Monocyte (primary cell): ENCODE measurements around a stretch of chr11.

- PRO-cap, 2 experiments = peak in 2 of 2 experiments; most common minus-strand start chr11:64891001 (in 1)
Measured at GRCh38 chr11:64890939-64892106, 12.9 kb upstream of the EHD1 start.

GRCh38 chr11:64910898-64911457 is 6.0 kb downstream of the ATG2A start:
- PRO-cap, 2 experiments = no peak in any of the 2 experiments

DNA sequence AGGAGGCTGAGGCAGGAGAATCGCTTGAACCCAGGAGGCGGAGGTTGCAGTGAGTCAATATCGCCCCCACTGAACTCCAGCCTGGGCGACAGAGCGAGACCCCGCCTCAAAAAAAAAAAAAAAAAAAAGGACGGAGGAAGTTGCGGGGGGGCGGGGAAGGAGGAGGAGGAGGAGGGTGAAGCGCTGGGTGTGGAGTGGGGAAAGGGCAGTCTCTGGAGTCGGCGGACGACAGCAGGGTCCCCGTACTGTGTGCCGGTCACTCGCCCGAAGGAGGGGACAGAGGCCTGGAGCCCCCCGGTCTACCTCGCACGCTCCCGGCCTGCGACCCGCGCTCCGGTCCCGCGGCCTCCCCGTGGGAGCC is 608 bp downstream of the MAJIN start:
- PRO-cap, 2 experiments = no peak in any of the 2 experiments

DNA sequence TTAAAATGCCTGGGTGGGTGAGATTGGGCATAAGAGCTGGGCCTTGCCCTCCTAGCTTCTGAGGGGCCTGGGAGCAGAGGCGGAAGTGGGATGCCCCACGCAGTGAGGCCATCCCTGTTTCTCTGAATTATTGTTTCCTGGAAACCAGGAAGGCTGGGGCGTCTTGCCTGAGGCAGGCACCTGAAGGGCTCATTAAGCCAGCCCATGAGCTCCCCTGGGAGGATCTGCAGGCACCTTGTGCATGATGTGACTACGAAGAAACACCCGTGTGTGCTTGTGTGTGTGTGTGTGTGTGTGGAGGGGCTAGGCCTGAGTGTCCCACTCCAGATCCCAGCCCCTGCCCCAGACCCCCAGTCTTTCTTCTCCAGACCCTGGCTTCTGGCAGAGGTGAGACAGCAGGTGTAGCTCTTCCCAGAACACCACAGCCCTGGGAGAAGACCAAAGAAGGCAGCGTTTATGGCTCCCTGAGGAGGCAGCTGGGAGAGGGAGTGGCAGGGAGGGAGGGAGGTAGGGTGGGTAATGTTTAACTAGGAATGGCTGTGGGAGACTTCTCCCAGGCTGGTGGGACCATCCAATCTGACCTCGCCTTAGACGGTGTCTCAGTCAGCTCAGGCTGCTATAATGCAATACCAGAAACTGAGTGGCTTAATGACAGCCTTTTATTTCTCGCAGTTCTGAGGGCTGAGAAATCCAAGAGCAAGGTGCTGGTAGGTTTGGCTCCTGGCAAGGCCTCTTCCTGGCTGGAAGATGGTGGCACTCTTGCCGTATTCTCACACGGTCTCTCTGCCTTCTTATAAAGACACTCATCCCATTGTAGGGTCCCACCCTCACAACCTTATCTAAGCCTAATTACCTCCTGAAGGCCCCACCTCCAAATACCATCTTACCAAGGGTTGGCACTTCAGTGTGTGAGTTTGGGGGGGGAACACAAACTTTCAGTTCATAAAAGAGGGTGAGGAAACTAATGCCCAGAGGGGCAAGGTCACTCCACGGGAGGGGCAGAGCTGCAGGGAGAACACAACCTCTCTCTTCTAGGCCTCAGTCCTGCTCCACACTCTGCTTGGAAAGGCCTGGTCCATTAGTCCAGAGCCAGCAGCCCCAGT is 2.3 kb upstream of the BATF2 start:
- PRO-cap, 2 experiments = no peak in any of the 2 experiments

- PRO-cap, 2 experiments = no peak in any of the 2 experiments
Measured at GRCh38 chr11:65066777-65067596, 8.6 kb upstream of the NAALADL1 start.

DNA sequence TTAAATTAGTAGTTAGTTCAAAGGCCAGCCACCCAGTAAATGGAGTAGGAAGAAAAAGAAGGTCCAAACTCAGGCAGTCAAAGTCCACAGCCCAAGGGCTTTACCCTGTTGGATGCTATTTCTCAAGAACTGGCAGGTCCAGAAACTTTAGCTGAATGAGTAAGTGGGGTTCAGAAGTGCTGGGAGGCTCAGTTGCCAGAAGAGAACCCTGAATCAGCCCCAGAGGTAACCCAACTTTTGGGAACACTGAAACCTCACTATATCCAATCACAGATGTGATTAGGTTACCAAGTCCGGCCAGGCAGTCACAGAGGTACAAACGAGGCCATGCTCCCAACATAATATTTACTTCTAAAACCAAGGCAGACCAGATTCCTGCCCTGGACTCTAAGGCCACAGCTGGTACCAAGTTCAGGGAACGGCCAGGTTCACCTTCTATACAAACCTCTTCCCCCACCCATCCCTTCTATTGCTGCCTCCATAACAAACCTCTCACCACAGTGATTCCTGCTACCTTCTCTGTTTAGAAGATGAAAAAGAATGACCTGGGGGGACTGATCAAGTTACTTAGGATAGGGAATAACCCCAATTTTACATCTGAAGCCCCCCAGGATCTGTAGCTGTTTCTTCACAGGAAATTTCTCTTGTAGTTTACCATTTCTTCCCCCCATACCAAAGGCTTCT is 1.9 kb downstream of the FAU start:
- PRO-cap, 2 experiments = peak in 1 of 2 experiments; most common minus-strand start position 223 of the sequence (in 1)

DNA sequence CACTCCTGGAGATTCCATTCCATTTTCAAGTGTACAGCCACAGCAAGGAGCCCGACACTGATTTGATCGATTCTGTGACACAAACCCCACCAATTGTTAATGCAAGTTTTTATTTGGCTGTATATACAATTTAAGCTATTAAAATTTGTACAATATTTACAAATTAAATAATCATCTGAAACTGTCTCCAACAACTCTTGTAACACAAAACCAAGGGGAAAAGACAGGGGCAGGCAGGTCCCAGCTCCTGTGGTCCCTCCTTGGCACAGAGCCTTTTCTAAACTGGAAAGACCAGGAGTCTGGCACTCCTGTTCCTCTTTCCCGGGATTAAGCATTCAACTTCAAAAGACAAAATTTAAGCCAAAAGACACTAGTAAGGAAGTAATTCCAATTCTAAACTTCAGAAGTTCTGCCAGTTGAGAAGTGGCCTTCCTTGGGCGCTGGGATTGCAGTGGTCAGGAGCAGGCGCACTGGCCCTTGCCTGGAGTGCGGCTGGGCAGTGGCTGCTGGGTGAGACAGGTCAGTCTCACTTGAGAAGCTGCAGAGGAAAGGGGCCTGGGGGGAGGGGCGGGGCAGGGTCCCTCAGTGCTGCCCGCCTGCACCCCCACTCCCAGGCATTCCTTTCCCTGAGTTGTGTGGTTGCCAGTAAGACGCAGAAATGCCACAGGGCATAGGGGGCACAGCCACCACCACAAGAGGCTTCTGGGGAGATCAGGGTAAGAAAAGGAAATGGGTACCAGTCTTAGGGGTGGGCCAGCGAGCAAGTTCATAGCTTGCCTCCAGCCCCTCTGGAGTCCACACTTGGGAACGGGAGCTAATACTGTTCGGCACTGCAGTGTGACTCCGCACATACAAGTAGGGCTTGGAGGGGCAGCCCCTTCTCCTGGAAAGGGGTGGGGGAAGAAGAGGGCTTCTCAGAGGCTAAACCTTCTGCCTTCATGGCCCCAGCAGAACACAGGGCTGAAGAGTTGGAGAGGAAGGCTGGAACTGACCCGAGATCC is 5.4 kb downstream of the MRPL49 start:
- PRO-cap, 2 experiments = no peak in any of the 2 experiments

DNA sequence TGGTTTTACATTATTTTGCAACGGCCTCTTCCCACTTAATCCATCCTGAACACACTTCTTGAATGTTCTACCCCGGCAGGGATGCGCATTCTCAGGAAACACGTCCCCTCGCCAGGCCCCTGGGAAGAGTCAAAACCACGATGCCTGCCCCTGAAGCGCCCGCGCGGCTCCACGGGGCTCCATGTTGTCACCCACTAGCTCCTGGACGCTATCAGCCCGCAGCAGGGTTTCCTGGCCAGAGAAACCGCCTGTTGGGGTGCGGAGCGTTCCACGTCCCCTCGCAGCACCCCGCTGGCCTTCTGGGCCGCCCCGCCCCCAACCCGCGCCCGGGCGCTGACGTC is 35.5 kb downstream of the FRMD8 start:
- PRO-cap, 2 experiments = peak in 2 of 2 experiments; most common plus-strand start position 238 of the sequence (in 1); most common minus-strand start position 290 of the sequence (in 2)

GRCh38 chr11:65436405-65436650 is 49.9 kb downstream of the FRMD8 start:
- PRO-cap, 2 experiments = no peak in any of the 2 experiments

DNA sequence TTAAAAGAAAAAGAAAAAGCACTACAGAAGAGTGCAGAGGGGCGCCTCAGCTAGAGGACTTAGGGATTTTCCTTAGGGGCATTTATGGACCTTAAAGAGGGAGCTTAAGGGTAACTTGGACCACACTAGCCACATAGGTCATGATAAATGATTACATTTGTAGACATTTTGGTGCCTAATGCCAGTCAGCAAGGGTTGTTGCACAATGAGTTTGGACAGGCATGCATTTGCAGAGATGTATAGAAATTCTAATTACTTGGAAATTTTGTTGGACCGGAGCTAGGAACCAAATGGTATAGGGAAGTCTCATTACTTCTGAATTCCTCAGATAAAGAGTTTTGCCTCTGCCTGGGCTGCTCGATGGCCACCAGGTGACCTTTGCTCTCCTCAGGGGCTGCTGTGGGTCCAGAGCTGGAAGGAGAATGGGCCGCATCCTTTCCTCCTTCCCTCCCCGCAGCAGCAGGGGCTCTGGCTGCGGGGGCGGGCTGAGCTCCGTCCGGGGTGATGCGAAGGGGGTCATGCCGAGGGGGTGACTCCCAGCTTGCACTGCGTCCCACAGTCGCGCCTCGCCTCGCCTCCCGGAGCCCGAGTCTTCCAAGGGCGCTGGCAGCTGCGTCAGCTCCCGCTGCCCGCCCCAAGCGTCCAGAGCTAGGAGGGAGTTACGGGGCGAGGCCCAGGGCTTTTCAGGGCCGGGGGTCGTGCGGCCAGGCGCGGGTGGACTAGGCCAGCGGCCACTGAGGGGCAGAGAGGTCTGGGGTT is 46.3 kb upstream of the SCYL1 start:
- PRO-cap, 2 experiments = no peak in any of the 2 experiments

DNA sequence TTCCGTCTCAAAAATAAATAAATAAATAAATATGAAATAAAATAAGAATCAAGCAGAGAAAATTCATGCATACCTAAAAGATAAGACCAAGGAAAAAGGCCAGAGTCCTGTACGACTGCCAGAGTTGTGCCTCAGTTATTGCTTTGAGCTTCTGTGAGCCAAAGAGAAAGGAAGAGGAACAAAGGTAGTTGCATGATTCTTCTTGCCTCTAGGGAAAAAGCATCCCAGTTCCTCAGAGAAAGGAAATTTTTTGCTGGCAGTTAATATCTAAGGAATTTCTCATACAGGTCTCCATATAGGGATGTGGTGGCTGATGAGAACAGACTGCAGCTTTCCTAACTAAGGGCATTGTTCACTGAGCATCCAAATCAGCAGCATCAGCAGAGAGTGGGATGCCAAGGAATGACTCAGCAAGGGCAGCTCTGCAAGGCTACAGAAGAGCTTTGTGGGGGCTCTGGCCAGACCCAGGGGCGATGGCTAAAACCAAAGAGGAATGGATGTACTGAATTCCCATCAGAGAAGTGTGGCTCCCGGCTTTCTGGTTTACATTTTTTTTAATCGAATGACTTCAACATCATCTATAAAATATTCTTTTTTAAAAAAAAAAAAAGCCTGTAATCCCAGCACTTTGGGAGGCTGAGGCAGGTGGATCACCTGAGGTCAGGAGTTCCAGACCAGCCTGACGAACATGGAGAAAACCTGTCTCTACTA is 43.3 kb upstream of the SCYL1 start:
- PRO-cap, 2 experiments = no peak in any of the 2 experiments

DNA sequence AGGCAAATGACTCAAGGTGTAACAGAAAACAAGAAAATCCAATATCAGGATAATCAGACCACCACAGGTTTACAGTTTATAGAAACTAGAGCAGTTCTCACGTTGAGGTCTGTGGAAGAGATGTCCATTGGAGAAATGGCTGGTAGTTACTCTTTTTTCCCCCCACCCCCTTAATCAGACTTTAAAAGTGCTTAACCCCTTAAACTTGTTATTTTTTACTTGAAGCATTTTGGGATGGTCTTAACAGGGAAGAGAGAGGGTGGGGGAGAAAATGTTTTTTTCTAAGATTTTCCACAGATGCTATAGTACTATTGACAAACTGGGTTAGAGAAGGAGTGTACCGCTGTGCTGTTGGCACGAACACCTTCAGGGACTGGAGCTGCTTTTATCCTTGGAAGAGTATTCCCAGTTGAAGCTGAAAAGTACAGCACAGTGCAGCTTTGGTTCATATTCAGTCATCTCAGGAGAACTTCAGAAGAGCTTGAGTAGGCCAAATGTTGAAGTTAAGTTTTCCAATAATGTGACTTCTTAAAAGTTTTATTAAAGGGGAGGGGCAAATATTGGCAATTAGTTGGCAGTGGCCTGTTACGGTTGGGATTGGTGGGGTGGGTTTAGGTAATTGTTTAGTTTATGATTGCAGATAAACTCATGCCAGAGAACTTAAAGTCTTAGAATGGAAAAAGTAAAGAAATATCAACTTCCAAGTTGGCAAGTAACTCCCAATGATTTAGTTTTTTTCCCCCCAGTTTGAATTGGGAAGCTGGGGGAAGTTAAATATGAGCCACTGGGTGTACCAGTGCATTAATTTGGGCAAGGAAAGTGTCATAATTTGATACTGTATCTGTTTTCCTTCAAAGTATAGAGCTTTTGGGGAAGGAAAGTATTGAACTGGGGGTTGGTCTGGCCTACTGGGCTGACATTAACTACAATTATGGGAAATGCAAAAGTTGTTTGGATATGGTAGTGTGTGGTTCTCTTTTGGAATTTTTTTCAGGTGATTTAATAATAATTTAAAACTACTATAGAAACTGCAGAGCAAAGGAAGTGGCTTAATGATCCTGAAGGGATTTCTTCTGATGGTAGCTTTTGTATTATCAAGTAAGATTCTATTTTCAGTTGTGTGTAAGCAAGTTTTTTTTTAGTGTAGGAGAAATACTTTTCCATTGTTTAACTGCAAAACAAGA is 23.2 kb upstream of the SCYL1 start:
- PRO-cap, 2 experiments = peak in 2 of 2 experiments; most common plus-strand start position 940 of the sequence (in 2)

DNA sequence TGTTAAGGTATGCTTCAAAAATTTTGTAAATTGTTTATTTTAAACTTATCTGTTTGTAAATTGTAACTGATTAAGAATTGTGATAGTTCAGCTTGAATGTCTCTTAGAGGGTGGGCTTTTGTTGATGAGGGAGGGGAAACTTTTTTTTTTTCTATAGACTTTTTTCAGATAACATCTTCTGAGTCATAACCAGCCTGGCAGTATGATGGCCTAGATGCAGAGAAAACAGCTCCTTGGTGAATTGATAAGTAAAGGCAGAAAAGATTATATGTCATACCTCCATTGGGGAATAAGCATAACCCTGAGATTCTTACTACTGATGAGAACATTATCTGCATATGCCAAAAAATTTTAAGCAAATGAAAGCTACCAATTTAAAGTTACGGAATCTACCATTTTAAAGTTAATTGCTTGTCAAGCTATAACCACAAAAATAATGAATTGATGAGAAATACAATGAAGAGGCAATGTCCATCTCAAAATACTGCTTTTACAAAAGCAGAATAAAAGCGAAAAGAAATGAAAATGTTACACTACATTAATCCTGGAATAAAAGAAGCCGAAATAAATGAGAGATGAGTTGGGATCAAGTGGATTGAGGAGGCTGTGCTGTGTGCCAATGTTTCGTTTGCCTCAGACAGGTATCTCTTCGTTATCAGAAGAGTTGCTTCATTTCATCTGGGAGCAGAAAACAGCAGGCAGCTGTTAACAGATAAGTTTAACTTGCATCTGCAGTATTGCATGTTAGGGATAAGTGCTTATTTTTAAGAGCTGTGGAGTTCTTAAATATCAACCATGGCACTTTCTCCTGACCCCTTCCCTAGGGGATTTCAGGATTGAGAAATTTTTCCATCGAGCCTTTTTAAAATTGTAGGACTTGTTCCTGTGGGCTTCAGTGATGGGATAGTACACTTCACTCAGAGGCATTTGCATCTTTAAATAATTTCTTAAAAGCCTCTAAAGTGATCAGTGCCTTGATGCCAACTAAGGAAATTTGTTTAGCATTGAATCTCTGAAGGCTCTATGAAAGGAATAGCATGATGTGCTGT is 22.1 kb upstream of the SCYL1 start:
- PRO-cap, 2 experiments = peak in 2 of 2 experiments; most common plus-strand start position 586 of the sequence (in 2)

- PRO-cap, 2 experiments = no peak in any of the 2 experiments
Measured at GRCh38 chr11:65538419-65538898, 13.6 kb downstream of the SCYL1 start.

DNA sequence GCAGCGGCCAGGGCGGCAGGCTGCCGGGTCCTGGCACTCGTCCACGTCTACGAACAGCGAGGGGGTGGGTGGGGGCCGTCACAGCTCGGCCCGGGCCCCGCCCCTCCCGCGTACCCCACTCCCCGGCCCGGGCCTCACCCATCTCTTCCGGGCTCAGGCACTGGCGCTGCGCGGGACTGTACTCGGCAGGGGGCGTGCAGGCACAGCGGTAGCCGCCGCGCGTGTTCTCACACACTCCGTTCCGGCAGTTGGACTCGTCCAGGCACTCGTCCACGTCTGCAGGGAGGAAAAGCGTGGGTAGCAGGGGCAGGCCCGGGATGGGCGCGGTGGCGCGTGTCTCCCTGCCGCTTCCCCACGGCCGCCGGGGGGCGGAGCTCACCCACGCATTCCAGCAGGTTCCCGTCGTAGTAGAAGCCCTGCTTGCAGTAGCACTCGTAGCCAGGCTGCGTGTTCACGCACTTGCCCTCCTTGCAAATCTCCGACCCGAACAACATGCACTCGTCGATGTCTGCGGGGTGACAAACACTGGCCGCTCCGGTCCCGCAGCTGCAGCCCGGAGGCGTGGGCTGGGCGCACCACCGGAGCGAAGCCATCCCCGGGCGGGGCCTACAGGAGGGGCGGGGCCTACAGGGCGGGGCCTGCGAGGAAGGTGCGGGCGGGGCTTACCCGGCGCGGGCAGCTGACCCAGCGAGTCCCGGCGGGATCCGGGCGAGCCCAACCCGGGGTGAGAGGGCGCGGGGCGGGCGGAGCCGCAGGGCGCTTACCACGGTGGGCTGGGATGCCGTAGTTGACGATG is 15.4 kb downstream of the SCYL1 start:
- PRO-cap, 2 experiments = no peak in any of the 2 experiments

- PRO-cap, 2 experiments = no peak in any of the 2 experiments
Measured at GRCh38 chr11:65553325-65554153, 4.6 kb downstream of the LTBP3 start.

GRCh38 chr11:65588005-65588668 is 7.5 kb downstream of the KCNK7 start:
- PRO-cap, 2 experiments = no peak in any of the 2 experiments

DNA sequence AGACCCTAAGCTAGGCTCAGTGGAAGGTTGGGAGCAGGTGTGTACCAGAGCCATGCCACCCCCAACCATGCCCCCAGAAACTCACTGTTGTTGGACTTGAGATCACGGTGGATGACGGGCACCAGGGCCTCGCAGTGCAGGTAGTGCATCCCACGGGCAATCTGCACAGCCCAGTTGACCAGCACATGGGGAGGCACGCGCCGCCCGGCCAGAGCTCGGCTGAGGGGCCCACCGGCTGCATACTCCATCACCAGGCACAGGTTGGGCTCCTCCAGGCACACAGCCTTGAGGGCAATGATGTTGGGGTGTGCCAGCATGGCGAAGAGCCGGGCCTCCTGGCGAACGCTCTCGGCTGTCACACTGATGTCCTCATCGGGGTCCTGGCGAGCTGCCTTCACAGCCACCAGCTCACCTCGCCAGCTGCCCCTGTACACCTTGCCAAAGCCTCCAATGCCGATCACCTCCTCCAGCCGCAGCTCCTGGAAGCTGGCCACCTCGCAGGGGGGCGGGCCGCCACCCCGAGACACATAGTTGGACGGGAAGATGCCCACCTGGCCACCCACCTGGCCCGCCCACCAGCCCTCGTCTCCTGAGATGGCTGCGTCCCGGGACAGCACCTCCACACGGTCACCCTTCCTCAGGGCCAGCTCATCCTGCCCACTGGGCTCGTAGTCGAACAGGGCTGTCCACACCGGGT is 940 bp downstream of the MAP3K11 start:
- PRO-cap, 2 experiments = peak in 1 of 2 experiments; most common minus-strand start position 260 of the sequence (in 1)

DNA sequence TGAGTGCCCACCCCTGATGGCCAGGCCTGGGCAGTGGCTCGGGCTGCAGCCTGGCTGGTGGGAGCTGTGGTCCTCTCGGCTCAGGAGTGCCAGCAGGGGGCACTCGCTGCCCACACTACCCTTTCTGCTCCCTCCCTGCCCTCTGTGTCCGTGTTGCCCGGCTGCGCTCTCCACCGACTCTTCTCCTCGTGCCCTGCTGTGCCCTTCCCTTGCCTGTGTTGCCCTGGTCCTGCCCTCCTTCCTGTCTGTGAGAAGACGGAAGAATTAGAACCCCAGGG is 10.4 kb downstream of the PCNX3 start:
- PRO-cap, 2 experiments = peak in 2 of 2 experiments; most common plus-strand start position 121 of the sequence (in 2)

DNA sequence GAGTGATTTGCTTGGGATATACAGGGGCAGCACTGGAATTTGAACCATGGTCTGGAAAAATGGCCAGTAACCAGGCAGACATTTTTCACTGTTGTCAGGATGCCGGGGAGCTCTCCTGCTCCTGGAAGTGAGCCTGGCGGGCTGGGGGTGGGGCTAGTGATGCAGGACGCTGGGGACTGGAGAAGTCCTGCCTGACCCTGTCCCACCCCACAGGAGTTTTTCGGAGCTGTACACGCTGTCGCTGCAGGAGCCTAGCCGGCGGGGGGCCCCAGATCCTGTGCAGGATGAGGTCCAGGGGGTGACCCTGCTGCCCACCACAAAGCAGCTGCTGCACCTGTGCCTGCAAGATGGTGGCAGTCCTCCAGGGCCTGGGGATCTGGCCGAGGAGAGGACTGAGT is 11.1 kb downstream of the SIPA1 start:
- PRO-cap, 2 experiments = peak in 1 of 2 experiments; most common minus-strand start position 222 of the sequence (in 1)